Ureter (tissue), 1 donor: ENCODE measurements around a stretch of chr14.

- PRO-cap = no peak
Measured at GRCh38 chr14:54676526-54677858, 110.1 kb downstream of the SAMD4A start.

- PRO-cap = no peak
Measured at GRCh38 chr14:54730044-54730889, 163.3 kb downstream of the SAMD4A start.

DNA sequence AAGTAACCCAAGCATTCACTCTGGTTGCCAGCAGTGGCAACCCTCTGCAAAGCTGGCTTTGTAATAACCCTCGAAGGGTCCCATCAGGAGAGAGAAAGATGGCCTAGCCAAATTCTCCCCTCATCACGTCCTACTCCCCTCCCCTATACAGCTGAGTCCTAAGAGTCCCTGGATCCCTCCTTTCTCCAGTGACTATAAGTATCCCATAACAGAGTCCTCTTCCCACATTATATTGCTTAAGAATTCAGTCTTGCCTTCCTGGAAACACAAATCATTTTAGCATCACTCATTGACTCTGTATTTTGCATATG lies 130.3 kb downstream of the GCH1 start:
- PRO-cap = no peak

GRCh38 chr14:54776098-54776774 lies 126.4 kb downstream of the GCH1 start:
- PRO-cap = no peak

- PRO-cap = no peak
Measured at GRCh38 chr14:54785105-54785773, 117.4 kb downstream of the GCH1 start.

GRCh38 chr14:54837696-54837886 lies 65.0 kb downstream of the GCH1 start:
- PRO-cap = no peak

DNA sequence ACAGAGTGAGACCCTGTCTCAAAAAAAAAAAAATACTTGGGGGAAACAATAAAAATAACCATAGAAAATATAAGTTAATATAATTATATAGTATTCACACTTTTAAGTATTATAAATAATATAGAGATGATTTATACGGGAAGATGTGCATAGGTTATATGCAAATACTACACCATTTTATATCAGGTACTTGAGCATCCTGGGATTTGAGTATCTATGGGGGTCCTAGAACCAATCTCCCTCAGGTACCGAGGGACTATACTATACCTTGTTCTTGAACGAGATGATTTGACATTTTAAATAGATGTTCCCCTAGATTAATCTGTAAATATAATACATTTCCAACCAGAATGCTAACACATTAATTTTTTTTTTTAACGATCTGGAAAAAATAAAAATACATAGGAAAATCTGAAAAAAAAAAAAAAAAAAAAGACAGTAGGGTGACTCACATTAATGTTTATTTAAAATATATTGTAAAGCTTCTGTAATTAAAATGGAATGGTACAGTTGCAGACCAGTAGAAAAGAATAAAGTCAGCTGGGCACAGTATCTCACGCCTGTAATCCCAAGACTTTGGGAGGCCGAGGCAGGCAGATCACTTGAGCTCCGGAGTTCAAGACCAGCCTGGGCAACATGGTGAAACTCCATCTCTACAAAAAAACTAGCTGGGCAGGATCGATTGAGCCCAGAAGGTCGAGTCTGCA lies 7.5 kb downstream of the MAPK1IP1L start:
- PRO-cap = no peak

- PRO-cap = no peak
Measured at GRCh38 chr14:55121040-55121539, 8.0 kb upstream of the LGALS3 start.

DNA sequence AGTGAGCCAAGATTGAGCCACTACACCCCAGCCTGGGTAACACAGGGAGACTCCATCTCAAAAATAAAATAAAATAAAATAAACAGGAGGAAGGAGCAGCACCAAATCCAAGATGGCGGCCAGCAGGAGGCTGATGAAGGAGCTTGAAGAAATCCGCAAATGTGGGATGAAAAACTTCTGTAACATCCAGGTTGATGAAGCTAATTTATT lies 37.6 kb upstream of the DLGAP5 start:
- PRO-cap = no peak

DNA sequence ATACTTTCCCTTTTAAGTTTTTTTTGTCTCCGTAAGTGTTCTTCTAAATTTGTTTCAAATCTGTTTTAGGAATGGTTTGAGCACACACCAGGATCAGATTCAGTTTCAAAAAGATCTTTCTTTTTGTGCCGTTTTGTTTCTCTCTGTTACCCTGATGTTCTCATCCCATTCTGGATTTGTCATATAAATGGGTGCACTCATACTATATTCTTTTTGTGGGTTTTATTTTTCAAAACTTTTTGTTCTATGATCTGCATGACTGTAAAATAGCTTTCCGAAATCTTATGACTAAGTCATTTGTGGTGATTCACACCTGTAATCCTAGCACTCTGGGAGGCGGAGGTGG lies 59.0 kb downstream of the FBXO34 start:
- PRO-cap = no peak

- PRO-cap = no peak
Measured at GRCh38 chr14:55374257-55374558, 37.4 kb downstream of the ATG14 start.

DNA sequence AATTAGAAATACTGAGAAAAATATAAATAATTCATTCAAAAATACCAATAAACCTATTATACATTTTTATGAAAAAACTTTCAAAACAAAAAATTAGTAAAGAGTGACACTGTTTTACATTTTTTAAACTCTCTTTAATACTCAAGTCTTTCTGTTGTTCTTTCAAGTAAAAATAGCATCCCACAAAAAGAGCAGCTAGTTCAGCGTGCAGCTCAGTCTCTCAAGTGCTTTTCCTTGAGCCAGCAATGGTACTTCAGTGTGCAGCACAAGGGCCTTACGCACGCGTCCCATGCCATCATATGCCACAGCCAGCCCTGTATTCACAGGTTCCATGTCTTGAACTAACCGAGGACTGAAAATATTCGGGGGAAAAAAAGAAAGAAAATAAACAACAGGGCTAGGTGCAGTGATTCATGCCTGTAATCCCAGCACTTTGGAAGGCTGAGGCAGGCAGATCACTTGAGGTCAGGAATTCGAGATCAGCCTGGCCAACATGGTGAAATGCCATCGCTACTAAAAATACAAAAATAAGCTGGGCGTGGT lies 28.7 kb downstream of the ATG14 start:
- PRO-cap = no peak

GRCh38 chr14:55819439-55820039 lies 239.5 kb downstream of the KTN1 start:
- PRO-cap = no peak

- PRO-cap = no peak
Measured at GRCh38 chr14:55957861-55958291, 160.3 kb upstream of the PELI2 start.

GRCh38 chr14:56117378-56118209 lies 617 bp upstream of the PELI2 start:
- PRO-cap = bidirectional peak, plus-strand start at chr14:56117962, minus-strand start at chr14:56117800; bidirectional peak, plus-strand start at chr14:56118418, minus-strand start at chr14:56118026

DNA sequence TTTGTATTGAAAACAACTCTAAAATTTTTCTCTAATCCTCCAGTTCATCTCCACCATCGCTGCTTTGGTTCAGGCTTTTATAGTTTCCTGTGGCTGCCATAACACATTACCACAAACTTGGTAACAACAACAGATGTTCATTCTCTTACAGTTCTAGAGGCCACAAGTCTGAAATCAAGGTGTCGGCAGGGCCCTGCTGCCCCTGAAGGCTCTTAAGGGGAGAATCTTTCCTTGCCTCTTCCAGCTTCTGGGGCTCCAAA lies 55.1 kb downstream of the PELI2 start:
- PRO-cap = no peak

- PRO-cap = no peak
Measured at GRCh38 chr14:56271514-56272207, 153.4 kb downstream of the PELI2 start.

- PRO-cap = no peak
Measured at GRCh38 chr14:56466004-56466474, 113.6 kb upstream of the TMEM260 start.

GRCh38 chr14:57057736-57058176 lies 210.9 kb downstream of the EXOC5 start:
- PRO-cap = no peak

GRCh38 chr14:57999450-57999935 lies 133.6 kb upstream of the SLC35F4 start:
- PRO-cap = no peak